PC-3 (cell line): ENCODE measurements around a stretch of chr5.

DNA sequence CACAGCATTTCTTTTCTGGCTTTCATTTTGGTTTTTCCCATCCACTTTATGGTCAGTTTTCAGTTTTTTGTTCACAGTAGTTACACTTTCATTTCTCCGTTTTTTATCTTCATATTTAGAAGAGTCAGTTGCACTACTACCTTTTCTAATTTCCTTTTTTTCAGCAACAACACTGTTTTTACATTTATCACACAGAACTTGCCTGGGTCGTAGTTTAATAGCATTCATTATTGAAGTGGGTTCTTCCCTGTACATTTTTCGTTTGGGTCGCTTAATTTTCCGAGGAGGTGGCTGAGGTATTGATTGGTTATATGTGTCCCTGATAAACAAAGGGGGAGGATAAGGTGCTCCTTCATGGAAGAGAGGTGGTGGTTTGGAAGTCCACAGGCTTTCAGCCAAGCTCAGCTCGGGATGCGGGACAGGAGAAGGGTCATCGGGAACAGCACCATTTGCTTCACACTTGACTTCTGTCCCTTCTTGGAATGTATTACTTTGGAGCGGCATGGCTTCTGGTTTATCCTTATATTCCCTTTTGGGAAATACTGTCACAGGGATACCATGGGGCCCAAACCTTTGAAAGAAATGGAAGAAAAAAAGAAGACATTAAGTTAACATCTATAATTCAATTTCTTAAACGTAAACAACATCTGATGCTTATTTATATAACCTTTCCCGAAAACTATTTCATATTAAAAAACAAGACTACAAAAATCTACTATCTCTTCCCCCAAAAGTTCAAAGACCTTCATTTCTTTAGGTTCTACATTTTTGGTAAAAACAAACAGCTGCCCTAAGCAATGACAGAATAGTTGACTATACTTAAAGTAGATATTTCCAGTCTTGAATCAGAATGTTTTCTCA, 25.5 kb downstream of the PWWP2A start:
- RAMPAGE, long total RNA, result no peak

DNA sequence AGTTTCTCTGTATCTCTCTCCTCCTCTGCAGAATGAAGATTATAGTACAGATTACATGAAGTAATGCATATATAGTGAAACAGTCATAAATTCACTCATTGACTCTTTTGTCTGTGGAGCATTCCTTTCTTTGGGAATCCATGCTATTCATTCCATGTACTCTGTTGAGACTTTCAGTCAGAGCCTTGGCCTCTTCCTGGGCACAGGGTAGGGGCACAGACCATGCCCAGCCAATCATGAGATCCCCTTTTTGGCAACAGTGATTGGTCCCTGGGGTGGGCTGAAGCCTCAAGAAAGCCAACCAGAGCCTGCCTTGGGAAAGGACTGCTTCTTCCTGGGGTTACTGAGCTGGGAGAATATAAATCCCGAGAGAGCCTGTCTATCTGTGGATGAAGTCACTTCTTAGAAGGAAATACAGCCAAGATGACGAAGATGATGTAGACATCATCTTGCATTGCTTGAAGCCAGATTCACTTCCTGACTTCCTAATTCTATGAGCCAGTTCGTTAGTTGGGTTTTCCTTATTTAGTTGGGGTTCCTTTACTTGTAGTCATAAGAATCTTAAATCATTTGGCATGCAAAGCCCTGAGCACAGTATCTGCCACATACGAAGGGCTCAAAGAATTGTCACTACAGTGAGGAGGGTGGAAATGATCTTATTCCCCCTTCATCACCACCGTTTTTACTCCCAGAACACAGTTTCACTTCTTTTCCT, 50.0 kb upstream of the PWWP2A start:
- RAMPAGE, long total RNA, result no peak

- RAMPAGE, long total RNA, result no peak
Observed at GRCh38 chr5:160187119-160187549, 42.2 kb upstream of the FABP6 start.

- RAMPAGE, long total RNA, result no peak
Observed at GRCh38 chr5:160260691-160261395, 31.5 kb downstream of the FABP6 start.

GRCh38 chr5:160439090-160439714, 17.5 kb downstream of the PTTG1 start:
- RAMPAGE, long total RNA, result no peak

DNA sequence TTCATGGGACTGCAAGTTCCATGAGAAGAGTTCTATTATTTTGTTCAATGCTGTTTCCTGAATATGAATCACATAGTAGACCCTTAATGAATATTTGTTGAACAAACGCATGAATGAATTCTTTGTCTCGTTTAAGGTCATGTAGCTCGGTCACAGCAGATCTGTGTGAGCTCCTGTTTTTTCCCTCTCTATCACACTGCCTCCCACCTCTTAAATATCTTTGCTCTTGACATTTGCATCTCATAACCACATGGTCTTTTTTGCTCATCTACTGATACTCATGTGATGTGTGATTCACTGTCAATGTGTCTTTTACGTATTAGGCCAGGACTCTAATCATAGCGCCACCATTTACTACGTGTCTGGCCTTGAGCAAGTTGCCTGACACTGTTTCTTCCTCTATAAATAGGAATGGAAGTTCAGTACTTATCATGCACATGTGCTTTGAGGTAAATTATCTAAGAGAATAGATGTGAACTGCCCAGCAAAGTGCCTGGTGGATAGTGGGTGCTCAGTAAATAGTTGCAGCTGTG, 37.5 kb downstream of the PTTG1 start:
- RAMPAGE, long total RNA, result no peak

GRCh38 chr5:160634778-160635374, 213.2 kb downstream of the PTTG1 start:
- RAMPAGE, long total RNA, result no peak

- RAMPAGE, long total RNA, result no peak
Observed at GRCh38 chr5:160683440-160683999, 168.5 kb downstream of the ATP10B start.

DNA sequence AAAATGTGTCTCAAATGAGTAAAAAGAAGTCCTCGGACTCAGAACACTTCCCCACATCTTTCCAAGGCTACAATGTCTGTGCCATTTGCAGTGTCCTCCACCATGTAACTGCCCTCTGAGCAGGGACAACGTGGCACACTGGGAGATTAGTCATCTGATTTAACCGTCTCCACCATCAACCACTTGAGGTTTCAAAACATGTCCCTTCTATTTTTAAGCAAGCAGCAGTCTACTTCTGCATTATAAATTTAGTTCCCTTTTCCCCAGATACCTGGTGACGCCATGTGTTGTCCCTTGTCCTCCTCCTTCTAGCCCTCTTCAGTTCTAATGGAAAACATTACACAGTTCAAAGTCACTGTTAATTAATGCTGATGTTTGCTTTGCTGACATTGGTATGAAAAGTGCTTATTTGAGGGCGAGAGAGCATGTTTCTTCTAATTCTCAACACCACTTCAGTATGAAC, 52.8 kb downstream of the ATP10B start:
- RAMPAGE, long total RNA, result no peak

- RAMPAGE, long total RNA, result no peak
Observed at GRCh38 chr5:160873205-160874022, 21.4 kb upstream of the ATP10B start.

DNA sequence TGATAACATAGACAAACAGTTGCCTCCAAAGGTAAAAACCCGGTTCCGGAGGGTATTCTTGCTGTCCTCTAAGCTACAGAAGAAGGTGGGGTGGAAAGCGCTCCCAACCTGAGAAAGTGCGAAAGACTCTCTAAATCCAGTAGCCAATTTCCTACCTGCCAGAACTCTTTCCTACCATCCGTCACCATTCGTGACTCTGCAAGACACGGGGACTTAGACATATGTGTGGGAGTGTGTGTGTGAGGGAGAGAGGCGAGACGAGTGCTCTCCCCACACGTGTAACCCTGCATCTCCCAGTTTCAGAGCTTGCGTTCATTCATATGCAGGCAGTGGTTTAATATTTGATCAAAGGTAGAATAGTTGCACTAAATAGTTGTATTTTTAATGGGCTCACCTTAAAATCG, 482 bp upstream of the GABRA1 start:
- RAMPAGE, long total RNA, result no peak

DNA sequence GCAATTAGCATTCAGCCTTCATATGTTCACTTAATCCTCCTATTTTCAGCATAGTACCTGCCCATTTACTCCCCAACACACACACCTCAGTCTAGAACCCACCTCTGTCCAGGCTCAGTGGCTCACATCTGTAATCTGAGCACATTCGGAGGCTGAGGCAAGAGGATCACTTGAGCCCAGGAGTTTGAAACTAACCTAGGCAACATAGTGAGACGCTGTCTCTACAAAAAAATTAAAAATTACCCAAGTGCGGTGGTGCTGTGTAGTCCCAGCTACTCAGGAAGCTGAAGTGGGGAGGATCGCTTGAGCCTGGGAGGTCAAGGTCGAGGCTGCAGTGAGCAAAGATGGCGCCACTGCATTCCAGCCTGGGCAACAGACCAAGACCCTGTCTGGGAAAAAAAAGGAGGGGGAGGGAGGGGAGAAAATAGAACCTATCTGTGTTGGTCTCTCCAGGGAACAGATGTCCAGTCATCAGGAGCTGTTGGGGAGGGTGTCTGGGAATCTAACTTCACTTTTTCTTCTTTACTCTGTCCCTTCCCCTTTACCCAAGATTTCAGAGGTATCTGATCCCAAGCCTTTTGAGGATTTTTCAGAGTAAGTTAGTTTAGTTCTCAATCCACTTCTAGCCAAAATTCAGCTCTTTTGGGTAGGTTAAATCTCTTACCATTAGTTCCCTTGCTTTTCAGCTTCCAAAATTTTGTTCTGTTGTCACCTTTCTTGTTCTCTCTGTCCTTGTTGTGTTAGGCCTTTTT, 24.3 kb downstream of the MAT2B start:
- RAMPAGE, long total RNA, result no peak

DNA sequence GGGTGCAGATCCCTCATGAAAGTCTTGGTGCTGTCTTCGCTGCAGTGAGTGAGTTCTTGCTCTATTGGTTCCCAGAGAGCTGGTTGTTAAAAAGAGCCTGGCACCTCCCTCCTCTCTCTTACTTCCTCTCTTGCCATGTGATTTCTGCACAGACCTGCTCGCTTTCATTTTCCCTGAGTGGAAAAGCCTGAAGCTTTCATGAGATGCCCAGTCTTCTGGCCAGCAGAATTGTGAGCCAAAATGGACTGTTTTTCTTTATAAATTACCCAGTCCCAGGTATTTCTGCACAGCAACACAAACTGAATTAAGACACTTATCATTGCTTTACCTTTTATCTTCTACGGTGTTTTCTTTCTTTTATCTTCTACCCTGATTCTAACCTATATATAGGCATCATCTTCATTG, 221.7 kb downstream of the MAT2B start:
- RAMPAGE, long total RNA, result no peak

DNA sequence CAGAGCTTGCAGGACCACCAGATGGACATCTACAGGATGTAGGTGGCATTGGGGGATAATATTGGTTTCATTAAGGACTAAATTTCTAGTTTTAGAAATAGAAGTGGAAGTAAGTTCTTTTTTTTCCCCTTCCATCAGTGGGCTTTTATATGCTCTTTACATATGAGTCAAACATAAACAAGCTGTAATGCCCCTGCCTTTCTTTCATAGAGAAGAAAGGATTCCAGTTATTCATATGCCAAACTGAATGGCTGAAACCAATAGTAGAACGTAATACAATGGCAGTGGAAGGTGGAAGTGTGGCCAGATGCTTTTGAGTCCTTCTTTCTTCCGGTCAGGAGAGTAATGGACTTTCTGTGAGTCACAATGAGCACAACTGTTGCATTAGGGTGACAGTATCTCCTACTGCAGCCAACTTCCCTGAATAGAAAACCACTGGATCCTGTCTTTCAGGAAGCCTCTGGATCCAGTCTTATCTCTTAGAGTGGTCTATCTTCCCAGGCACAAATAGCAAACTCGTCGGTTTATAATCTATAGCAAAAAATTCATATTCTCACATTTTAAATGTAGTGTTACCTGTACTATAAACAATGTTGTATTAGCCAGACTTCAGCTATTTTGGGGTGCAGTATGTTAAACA, 855.1 kb downstream of the MAT2B start:
- RAMPAGE, long total RNA, result no peak

- RAMPAGE, long total RNA, result no peak
Observed at GRCh38 chr5:167943947-167944439, 347.5 kb upstream of the WWC1 start.

DNA sequence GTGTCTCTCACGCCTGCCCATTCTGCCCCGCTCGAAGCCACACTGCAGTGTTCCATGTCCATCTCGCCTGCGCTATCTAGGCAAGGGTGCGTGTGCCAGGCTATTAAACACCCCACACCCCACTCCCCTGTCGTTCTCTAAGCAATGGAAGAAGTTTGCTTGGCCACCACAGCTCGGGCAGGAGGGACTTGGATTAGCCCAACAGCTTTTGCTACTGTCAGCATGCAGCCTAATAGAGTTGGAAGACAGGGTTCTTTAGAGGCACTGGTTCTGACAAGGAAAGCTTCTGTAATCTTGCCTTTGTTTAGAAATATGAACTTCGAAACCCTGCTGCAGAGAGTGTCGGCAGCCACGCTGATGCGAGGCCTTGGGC, 268.6 kb upstream of the WWC1 start:
- RAMPAGE, long total RNA, result no peak

GRCh38 chr5:168165203-168166106, 126.0 kb upstream of the WWC1 start:
- RAMPAGE, long total RNA, result no peak

GRCh38 chr5:168309122-168309738, 17.8 kb downstream of the WWC1 start:
- RAMPAGE, long total RNA, result no peak

- RAMPAGE, long total RNA, result no peak
Observed at GRCh38 chr5:168324873-168325761, 33.7 kb downstream of the WWC1 start.

- RAMPAGE, long total RNA, result no peak
Observed at GRCh38 chr5:168616071-168616460, 36.9 kb upstream of the PANK3 start.